ENCODE results near the gene MXRA7.

- RAMPAGE, long total RNA, result no peak
- RRBS, 2 experiments, result under 1 to 23% methylated on average over 7 to 20 of the region's 63 CpGs
CAGE:
- cytosol, long polyA minus RNA, result no peak
- cytosol, long polyA plus RNA, result no peak
- long polyA plus RNA, result no peak
- nucleolus, long total RNA, result no peak
- nucleus, long polyA plus RNA, result no peak
- nucleus, long total RNA, result no peak
Observed at GRCh38 chr17:76710852-76712007, at the start of gene MXRA7. Gene MXRA7, minus strand, starts transcription at chr17:76710965.

GRCh38 chr17:76725841-76726187 is 592 bp downstream of the JMJD6 start:
- RAMPAGE, long total RNA, result no peak
- RRBS, 2 experiments, result no CpG with 5 or more reads among the region's 22 CpGs
CAGE:
- cytosol, long polyA minus RNA, result no peak
- cytosol, long polyA plus RNA, result no peak
- long polyA plus RNA, result no peak
- nucleolus, long total RNA, result no peak
- nucleus, long polyA plus RNA, result no peak
- nucleus, long total RNA, result no peak

GRCh38 chr17:76740248-76740787 is 2.4 kb downstream of the MFSD11 start:
- RAMPAGE, long total RNA, result no peak
- RRBS, 2 experiments, result no CpG with 5 or more reads among the region's 4 CpGs
CAGE:
- cytosol, long polyA minus RNA, result no peak
- cytosol, long polyA plus RNA, result no peak
- long polyA plus RNA, result no peak
- nucleolus, long total RNA, result no peak
- nucleus, long polyA plus RNA, result no peak
- nucleus, long total RNA, result no peak

DNA sequence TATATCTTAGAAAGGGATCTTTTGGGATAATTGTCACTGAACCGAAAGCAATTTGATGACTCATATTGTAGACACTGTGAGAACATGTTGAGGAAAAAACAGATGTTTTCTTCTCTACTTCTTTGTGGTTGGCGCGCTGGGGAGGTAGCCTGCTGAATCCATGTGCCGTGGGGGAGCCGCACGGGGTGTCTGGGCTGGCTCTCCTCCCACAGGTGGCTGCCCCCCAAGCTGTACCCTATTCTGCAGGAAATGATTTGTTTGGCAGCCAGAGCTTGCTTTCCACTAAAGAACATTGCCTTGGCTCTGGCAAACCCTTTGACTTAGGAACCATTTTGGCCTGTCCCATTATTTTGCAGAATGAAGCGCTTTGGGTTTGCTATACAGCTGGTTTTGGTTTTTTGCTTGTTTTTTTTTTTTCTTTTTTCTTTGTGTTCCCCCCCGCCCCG is 53.5 kb downstream of the MFSD11 start:
- RAMPAGE, long total RNA, result no peak
- RRBS, 2 experiments, result no CpG with 5 or more reads among the region's 9 CpGs
CAGE:
- cytosol, long polyA minus RNA, result no peak
- cytosol, long polyA plus RNA, result no peak
- long polyA plus RNA, result no peak
- nucleolus, long total RNA, result no peak
- nucleus, long polyA plus RNA, result no peak
- nucleus, long total RNA, result no peak

DNA sequence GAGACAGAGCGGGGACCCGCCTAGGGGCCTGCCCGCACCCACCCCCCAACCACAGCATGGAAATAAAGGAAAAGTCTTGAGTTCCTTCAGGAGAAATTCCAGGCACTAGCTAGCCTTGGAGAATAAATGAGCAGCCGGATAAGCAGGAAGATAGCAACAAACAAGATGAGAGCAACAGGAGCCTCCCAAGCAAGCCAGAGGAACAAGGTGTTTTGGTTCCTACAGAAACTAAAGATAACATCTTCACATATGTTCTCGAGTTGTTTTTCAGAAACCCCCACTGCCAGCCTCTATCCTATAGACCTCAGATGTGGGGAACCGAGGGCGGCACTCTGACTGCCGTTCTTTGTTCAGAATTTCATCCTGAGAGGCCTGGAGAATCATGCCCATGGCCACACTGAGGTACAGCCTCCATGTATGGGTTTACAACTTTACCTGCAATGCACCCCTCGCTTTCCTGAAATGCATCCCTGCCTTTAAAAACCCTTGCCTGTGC is 129.1 kb downstream of the MGAT5B start:
- RAMPAGE, long total RNA, result no peak
- RRBS, 2 experiments, result no CpG with 5 or more reads among the region's 9 CpGs
CAGE:
- cytosol, long polyA minus RNA, result no peak
- cytosol, long polyA plus RNA, result no peak
- long polyA plus RNA, result no peak
- nucleolus, long total RNA, result no peak
- nucleus, long polyA plus RNA, result no peak
- nucleus, long total RNA, result no peak

GRCh38 chr17:77148523-77149318 is 8.0 kb downstream of the SEC14L1 start:
- RAMPAGE, long total RNA, result no peak
- RRBS, 2 experiments, result no CpG with 5 or more reads among the region's 15 CpGs
CAGE:
- cytosol, long polyA minus RNA, result no peak
- cytosol, long polyA plus RNA, result no peak
- long polyA plus RNA, result no peak
- nucleolus, long total RNA, result no peak
- nucleus, long polyA plus RNA, result no peak
- nucleus, long total RNA, result no peak

GRCh38 chr17:77195970-77196494 is 55.3 kb downstream of the SEC14L1 start:
- RAMPAGE, long total RNA, result no peak
- RRBS, 2 experiments, result no CpG with 5 or more reads among the region's 9 CpGs
CAGE:
- cytosol, long polyA minus RNA, result start-site peak on the plus strand at chr17:77196488-77196495, 40 reads
- cytosol, long polyA plus RNA, result no peak
- long polyA plus RNA, result no peak
- nucleolus, long total RNA, result no peak
- nucleus, long polyA plus RNA, result no peak
- nucleus, long total RNA, result no peak

GRCh38 chr17:77255329-77255923 is 25.9 kb upstream of the SEPTIN9 start:
- RAMPAGE, long total RNA, result no peak
- RRBS, 2 experiments, result 29 to 33% methylated on average over 8 to 9 of the region's 19 CpGs
CAGE:
- cytosol, long polyA minus RNA, result no peak
- cytosol, long polyA plus RNA, result no peak
- long polyA plus RNA, result no peak
- nucleolus, long total RNA, result no peak
- nucleus, long polyA plus RNA, result no peak
- nucleus, long total RNA, result no peak

DNA sequence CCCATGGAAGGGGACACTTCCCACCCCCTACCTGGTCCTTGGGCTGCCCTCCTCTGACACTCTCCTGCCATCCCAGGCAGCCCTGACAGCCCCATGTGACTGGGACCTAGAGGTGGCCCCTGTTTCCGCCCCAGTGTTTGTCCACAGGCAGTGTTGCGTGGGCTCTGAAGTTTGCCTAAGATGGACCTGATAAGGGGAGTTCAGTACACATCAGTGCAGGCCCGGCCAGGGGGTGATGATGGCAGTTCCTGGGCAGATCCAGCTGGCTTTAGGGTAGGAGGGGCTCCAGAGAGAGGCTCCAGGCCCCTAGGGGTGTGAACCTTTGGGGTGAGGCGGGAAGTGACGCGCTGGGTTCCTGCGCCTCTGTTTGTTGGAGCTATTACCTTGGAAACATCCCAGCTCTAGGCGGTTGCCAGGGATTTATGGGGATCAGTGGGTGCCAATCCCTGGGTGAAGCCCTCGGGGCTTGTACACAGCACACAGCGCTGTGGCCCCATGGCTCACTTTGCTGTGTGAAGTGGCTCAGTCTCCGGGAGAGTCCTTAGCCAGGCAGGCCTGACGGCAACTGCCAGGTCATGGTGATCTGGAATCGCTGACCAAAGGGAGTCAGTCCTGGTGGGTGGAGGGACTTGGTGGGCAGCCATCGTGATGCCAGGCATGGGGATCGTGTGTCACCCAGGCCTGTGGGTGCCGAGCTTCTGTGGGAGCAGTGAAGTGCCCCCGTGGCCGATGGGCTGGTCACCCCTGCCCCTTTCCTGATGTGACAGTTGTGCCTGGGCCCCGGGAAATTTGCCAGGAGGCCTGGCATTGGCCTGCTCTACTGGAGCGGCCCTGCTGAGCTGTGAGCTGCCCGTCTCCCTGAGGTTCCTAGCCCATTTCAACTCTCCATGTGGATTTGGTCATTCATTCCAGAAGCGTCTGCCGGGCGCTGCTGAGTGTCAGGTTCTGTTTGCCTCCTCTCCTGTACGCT is 5.6 kb downstream of the SEPTIN9 start:
- RAMPAGE, long total RNA, result no peak
- RRBS, 2 experiments, result no CpG with 5 or more reads among the region's 25 CpGs
CAGE:
- cytosol, long polyA minus RNA, result no peak
- cytosol, long polyA plus RNA, result no peak
- long polyA plus RNA, result no peak
- nucleolus, long total RNA, result no peak
- nucleus, long polyA plus RNA, result no peak
- nucleus, long total RNA, result no peak

DNA sequence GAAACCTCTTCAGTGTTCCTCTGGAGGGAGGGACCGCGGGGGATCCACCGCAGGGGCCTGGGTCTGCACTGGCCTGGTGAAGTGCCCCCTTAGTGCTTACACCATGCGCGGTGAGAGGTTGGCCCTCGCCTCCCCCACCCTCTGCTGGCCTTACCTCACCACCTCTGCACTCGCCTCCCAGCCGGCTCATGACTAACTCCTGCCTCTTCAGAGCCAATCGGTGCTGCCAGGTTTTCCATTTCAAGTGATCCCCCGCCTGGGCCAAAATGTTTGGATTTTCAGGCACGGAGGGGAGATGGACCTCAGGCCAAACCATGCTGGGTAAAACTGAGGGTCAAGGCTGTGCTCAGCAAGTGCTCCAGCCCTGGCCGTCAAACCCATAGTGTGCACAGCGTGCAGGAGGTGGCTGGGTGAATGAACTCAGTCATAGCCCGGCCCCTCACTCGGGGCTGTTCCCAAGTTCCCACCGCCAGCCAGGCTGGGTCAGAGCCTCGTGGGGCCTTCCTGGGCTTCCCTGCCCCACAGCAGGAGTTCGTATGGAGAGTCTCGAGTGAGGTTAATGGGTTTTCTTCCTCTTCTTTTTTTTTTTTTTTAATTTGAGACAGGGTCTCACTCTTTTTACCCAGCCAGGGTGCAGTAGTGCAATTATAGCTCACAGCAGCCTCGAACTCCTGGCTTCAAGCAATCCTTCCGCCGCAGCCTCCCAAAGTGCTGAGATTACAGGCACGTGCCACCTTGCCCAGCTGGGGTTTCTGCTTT is 35.0 kb downstream of the SEPTIN9 start:
- RAMPAGE, long total RNA, result no peak
- RRBS, 2 experiments, result no CpG with 5 or more reads among the region's 23 CpGs
CAGE:
- cytosol, long polyA minus RNA, result no peak
- cytosol, long polyA plus RNA, result no peak
- long polyA plus RNA, result no peak
- nucleolus, long total RNA, result no peak
- nucleus, long polyA plus RNA, result no peak
- nucleus, long total RNA, result no peak

DNA sequence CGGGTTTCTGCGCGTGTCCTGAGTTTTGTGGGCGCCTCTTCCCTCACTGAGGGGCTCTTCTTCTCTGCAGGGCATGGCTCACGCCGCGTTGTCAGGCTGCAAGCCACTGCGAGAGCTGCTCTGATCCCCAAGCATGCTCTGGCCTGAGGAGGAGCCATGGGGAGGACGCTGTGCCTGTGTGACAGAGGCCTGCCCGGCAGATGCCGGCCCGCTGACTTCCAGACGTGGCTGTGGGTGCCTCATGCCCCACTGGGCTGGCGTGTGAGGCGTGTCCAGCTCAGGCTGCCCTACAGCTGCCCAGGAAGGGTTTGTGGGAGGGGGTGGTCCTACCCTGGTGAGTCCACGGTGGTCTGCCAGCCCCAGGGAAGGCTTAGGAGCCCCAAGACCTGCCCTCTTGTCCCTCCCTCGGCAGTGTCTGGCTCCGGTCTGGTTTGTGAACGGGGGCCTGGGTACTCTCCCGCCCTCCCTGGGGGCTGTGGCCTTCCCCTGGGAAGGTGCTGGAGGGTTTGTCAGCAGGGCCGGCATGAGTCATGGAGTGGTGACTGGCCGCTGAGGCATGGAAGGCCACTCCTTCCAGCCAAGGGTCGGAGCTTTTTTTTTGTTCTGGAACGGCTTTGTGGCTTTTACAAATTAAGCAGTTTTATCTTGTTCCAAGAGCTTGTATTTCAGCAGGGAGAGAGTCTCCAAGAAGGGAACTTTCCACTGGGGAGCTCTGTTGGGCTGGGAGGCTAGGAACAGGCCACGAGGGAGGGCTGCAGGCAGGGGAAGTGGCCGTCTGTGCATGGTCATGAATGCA is 41.6 kb downstream of the SEPTIN9 start:
- RAMPAGE, long total RNA, result no peak
- RRBS, 2 experiments, result 0% methylated on average over 3 of the region's 26 CpGs; no CpG with 5 or more reads in 1 of the 2 experiments
CAGE:
- cytosol, long polyA minus RNA, result no peak
- cytosol, long polyA plus RNA, result no peak
- long polyA plus RNA, result no peak
- nucleolus, long total RNA, result no peak
- nucleus, long polyA plus RNA, result no peak
- nucleus, long total RNA, result no peak

GRCh38 chr17:77405571-77405887 is 124.2 kb downstream of the SEPTIN9 start:
- RAMPAGE, long total RNA, result no peak
- RRBS, 2 experiments, result no CpG with 5 or more reads among the region's 8 CpGs
CAGE:
- cytosol, long polyA minus RNA, result no peak
- cytosol, long polyA plus RNA, result no peak
- long polyA plus RNA, result no peak
- nucleolus, long total RNA, result no peak
- nucleus, long polyA plus RNA, result no peak
- nucleus, long total RNA, result no peak

DNA sequence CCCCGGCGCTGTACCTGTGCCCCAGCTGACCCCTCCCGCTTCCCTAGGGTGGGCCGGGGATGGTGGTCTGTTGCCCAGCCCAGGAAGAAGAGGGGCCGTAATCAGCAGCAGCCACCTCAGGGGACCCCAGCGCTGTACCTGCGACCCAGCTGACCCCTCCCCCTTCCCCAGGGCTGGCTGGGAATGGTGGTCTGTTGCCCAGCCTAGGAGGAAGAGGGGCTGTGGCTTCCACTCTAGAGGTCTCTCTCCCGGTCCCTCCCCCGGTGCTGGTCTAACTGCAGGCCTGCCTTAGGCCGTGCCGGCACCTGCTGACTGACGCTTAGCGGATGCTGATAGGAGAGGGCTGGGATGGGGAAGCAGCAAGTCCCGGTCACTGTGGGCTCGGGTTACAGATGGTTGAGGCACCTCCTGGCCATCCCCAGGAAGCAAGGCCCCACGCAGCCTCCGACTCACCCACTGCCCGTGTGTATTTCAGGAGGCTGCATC is 138.1 kb downstream of the SEPTIN9 start:
- RAMPAGE, long total RNA, result no peak
- RRBS, 2 experiments, result 96% methylated on average over 10 of the region's 18 CpGs
CAGE:
- cytosol, long polyA minus RNA, result no peak
- cytosol, long polyA plus RNA, result no peak
- long polyA plus RNA, result no peak
- nucleolus, long total RNA, result no peak
- nucleus, long polyA plus RNA, result no peak
- nucleus, long total RNA, result no peak

DNA sequence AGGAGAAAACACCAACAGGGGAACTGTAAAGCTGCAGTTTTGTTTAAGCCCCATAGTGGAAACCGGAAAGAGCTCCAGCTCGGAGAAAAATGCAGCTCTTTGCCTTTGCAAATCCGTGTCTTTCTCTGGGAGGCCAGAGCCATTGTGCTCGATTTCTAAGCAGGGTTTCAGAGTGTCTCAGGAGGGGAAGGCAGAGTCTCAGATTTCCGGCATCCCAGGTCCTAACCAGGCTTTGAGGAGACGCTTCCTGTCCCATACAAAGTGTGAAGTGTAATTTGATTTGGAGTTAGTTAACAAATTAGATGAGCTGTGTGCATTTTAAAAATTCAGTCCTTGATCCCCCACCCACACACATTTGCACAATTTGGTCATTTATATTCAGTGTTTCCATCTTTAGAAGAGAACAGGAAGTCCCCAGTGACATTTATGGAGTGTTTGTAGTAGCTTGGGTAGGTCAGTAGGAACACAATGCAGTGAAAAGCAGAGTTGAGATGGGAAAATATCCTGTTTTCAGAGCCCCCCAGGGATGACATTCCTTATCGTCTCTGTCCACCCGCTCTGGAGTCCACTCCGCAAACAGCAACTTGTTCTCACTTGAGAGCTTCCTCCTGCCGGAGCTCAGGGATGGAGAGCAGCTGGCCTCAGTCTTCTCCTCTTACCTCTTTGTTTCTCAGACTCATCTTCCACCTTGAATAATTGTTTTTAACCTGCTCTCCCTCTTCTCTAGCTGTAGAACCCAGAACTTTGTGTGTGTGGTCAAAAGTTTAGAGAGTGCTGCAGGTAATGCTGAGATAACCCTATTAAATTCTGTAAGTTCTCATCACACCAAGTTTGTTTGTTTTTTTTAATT is 191.5 kb downstream of the SEPTIN9 start:
- RAMPAGE, long total RNA, result no peak
- RRBS, 2 experiments, result no CpG with 5 or more reads among the region's 10 CpGs
CAGE:
- cytosol, long polyA minus RNA, result no peak
- cytosol, long polyA plus RNA, result no peak
- long polyA plus RNA, result no peak
- nucleolus, long total RNA, result no peak
- nucleus, long polyA plus RNA, result no peak
- nucleus, long total RNA, result no peak

- RAMPAGE, long total RNA, result no peak
- RRBS, 2 experiments, result 80% methylated on average over 2 of the region's 46 CpGs; no CpG with 5 or more reads in 1 of the 2 experiments
CAGE:
- cytosol, long polyA minus RNA, result no peak
- cytosol, long polyA plus RNA, result no peak
- long polyA plus RNA, result no peak
- nucleolus, long total RNA, result no peak
- nucleus, long polyA plus RNA, result no peak
- nucleus, long total RNA, result no peak
Observed at GRCh38 chr17:77498381-77499596, 217.5 kb downstream of the SEPTIN9 start.

DNA sequence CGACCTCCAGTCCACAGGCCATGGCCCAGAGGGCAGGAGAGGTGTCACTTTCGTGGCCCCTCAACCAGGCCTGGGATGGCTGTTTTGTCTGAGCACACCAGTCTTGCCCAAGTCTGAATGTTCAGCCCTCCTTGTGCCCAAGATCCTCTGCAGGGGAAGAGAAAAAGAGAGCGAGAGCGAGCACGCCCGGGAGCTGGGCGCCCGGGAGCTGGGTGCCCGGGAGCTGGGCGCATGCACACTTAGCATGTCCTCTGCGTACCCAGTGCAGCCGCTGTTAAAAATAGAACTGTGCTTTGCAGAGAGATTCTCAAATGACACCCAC is 273.8 kb downstream of the SEPTIN9 start:
- RAMPAGE, long total RNA, result no peak
- RRBS, 2 experiments, result no CpG with 5 or more reads among the region's 12 CpGs
CAGE:
- cytosol, long polyA minus RNA, result no peak
- cytosol, long polyA plus RNA, result no peak
- long polyA plus RNA, result no peak
- nucleolus, long total RNA, result no peak
- nucleus, long polyA plus RNA, result no peak
- nucleus, long total RNA, result no peak

- RAMPAGE, long total RNA, result no peak
- RRBS, 2 experiments, result no CpG with 5 or more reads among the region's 2 CpGs
CAGE:
- cytosol, long polyA minus RNA, result no peak
- cytosol, long polyA plus RNA, result no peak
- long polyA plus RNA, result no peak
- nucleolus, long total RNA, result no peak
- nucleus, long polyA plus RNA, result no peak
- nucleus, long total RNA, result no peak
Observed at GRCh38 chr17:77610663-77610917, 329.3 kb downstream of the SEPTIN9 start.

DNA sequence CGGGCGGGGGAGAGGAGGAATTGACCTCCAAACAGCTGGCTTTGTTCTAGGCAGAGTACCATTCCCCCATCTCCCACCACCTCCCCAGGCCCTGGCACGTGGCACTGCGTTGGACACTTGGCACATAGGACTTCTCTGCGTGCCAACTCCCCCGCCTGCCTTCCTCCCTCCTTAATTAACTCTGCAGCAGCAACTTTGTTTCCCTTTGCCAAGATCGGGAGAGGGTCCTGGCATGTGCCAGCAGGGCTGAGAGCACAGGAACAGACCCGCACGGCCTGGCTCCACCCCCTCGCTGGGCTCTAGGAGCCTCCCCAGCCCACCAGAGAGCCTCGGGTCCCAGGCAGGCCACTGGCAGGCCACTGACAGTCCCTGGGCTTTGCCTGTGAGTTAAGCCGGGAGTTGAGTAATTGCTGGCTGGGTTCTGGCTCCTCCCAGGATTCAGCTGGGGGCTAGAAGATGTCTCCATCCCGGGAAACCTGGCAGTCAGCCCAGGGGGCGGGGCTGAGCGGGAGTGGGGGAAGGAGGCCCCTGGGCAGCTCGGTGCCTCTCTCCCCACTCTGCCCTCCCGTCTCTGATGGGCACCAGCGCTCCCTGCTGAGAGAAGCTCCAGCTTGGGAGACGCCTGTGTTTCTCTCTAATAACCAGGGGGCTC is 224.0 kb upstream of the TNRC6C start:
- RAMPAGE, long total RNA, result no peak
- RRBS, 2 experiments, result 29 to 30% methylated on average over 2 of the region's 19 CpGs
CAGE:
- cytosol, long polyA minus RNA, result no peak
- cytosol, long polyA plus RNA, result no peak
- long polyA plus RNA, result no peak
- nucleolus, long total RNA, result no peak
- nucleus, long polyA plus RNA, result no peak
- nucleus, long total RNA, result no peak

DNA sequence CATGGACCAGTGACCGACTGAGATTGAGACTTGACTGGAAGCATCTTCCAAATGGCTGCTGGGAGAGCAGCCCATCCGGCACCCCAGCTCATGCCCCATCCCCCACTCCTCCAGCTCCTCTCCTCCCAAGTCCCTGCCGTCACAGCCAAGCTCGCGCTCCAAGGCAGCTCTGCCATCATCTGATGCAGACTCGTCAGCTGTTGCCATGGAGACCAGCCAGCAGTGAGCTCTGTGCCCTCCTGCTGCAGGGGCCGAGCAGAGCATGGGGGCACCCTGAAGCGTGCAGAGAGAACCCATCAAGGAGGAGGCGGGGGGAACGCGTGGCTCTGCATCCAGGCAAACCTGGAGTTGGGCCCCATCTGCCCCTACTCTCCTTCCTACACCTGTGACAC is 74.5 kb upstream of the TNRC6C start:
- RAMPAGE, long total RNA, result no peak
- RRBS, 2 experiments, result no CpG with 5 or more reads among the region's 11 CpGs
CAGE:
- cytosol, long polyA minus RNA, result no peak
- cytosol, long polyA plus RNA, result no peak
- long polyA plus RNA, result no peak
- nucleolus, long total RNA, result no peak
- nucleus, long polyA plus RNA, result no peak
- nucleus, long total RNA, result no peak

DNA sequence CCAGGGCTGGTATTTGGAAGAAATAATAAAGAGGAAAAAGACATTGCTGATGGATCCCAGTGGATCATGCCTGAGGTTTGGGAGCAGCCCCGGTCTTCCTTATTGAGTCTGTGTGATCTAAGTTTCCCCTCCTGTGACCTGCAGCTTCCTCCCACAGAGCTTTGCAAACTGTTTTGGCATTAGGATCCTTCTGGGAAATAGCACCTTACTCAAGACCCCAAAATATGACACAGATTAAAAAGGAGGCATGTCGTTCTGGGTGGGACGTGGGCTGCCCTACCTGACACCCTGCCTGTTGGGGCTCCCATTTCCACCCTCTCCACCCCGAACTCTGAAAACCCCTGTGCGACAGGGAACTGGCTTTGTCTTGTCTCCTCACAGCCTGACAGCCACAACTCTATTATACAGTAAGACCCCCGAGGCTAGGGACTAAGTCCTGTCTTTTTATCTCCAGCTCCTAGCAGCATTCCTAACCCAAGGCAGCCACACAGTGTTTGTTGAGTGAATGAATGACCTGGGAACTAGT is 71.7 kb upstream of the TNRC6C start:
- RAMPAGE, long total RNA, result no peak
- RRBS, 2 experiments, result no CpG with 5 or more reads among the region's 6 CpGs
CAGE:
- cytosol, long polyA minus RNA, result no peak
- cytosol, long polyA plus RNA, result no peak
- long polyA plus RNA, result no peak
- nucleolus, long total RNA, result no peak
- nucleus, long polyA plus RNA, result no peak
- nucleus, long total RNA, result no peak

All from GM12878 (cell line).